Cerebellum (tissue), 5 donors: ENCODE measurements around a stretch of chr3.

- PRO-cap, 3 experiments, result no peak in any of the 3 experiments
- RAMPAGE, long total RNA, result no peak
Measured at GRCh38 chr3:190386057-190386273, 2.0 kb upstream of the CLDN16 start.

DNA sequence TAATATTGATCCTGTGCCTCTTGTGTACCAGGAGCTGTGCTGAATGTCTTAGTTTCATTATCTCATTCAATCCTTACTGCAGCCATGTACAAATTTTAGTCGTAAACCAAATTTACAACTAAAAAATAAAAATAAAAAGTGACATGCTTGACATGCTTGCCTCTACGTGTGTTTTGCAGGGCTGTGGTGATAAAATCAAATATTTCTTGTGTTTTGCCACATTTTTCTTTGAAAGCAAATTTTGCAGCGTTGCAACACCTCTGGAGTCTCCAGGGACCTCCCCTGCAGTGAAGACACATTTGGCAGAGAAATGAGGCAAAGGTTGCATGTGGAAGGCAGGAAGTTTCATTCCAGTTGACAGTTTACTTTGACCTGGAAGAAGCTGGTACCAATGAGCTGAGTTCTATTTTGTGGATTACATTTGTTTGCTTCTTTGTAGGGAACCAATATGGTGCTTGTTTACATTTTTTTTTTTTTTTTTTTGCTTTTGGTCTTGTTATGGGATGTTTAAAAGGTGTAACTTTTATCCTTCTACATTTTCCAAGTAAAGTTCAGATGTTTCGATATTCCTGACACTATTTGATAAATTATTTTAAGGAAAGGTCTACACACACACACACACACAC, 13.4 kb downstream of the IL1RAP start:
- PRO-cap, 3 experiments, result no peak in any of the 3 experiments
- RAMPAGE, long total RNA, result no peak

GRCh38 chr3:190586829-190587234, 72.9 kb downstream of the IL1RAP start:
- PRO-cap, 3 experiments, result no peak in any of the 3 experiments
- RAMPAGE, long total RNA, result no peak

- PRO-cap, 3 experiments, result no peak in any of the 3 experiments
- RAMPAGE, long total RNA, result no peak
Measured at GRCh38 chr3:190807503-190808335, 54.8 kb downstream of the GMNC start.

- PRO-cap, 3 experiments, result no peak in any of the 3 experiments
- RAMPAGE, long total RNA, result no peak
Measured at GRCh38 chr3:191246105-191246552, 47.1 kb downstream of the OSTN start.

DNA sequence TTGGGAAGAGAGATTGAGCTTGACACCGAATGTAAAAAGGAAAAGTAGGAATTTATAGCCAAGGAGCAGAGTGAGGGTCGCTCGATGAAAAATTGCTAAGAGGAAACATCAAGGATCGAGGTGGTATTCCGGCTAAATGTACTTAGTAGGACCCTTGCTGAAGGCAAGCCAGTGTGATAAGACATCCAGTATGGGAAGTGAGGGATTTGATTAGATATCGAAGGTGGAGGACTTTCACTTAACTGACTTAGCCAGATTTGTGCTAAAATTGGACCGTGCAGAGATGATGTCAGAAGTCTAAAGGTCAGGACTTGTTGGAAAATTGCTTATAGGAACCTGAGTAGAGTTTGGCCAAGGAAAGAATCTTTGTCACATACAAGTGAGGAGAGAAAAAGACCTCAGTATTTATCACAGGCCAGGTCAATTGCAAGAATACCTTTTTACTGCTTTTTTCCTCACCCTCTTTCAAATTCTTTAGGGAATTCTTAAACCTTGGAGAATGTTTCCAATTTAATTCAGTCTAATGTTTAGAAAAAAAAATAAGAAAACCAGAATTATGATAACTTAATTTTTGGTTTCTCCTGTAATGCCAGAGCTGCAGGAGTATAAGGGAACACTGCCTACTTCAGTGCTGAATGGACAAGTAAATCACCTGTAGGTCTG, 30.8 kb upstream of the PYDC2 start:
- PRO-cap, 3 experiments, result no peak in any of the 3 experiments
- RAMPAGE, long total RNA, result no peak

DNA sequence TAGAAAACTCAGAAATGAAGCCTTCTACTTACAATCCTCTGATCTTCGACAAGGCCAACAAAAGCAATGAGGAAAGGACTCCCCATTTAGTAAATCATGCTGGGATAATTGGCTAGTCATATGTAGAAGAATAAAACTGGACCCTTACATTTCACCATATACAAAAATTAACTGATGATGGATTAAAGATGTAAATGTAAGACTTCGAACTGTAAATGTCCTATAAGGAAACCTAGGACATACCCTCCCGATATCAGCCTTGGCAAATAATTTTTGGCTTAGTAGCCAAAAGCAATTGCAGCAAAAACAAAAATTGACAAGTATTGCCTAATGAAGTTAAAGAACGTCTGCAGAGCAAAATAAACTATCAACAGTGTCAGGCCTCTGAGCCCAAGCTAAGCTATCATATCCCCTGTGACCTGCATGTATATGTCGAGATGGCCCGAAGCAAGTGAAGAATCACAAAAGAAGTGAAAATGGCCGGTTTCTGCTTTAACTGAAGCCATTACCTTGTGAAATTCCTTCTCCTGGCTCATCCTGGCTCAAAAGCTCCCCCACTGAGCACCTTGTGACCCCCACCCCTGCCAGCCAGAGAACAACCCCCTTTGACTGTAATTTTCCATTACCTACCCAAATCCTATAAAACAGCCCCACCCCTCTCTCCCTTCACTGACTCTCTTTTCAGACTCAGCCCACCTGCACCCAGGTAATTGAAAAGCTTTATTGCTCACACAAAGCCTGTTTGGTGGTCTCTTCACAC, 466.2 kb downstream of the PYDC2 start:
- PRO-cap, 3 experiments, result no peak in any of the 3 experiments
- RAMPAGE, long total RNA, result no peak

DNA sequence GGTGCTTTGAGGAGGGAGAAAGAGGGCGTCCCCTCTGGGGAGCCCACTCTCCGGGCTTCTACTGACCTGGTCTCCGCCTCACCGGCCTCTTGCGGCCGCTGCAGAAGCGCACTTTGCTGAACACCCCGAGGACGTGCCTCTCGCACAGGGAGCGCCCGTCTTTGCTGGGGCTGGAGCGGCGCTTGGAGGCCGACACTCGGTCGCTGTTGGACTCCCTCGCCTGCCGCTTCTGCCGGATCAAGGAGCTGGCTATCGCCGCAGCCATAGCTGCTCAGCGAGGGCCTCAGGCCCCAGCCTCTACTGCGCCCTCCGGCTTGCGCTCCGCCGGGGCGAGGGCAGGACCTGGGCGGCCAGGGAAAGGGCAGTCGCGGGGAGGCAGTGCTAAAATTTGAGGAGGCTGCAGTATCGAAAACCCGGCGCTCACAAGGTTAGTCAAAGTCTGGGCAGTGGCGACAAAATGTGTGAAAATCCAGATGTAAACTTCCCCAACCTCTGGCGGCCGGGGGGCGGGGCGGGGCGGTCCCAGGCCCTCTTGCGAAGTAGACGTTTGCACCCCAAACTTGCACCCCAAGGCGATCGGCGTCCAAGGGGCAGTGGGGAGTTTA, 319.3 kb downstream of the FGF12 start:
- PRO-cap, 3 experiments, result peak in 1 of 3 experiments; most common plus-strand start position 119 of the sequence (in 1); most common minus-strand start position 114 of the sequence (in 1)
- RAMPAGE, long total RNA, result no peak

DNA sequence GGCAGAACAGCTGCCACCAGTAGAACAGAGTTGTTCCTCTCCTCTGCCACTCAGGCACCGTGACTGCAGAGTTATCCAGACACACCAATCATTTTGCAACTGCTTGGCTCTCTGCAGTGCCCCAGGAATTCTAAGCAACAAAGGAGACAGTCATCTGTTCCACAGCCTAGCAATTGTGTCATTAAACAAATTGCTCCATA, 281.6 kb downstream of the FGF12 start:
- PRO-cap, 3 experiments, result no peak in any of the 3 experiments
- RAMPAGE, long total RNA, result no peak

GRCh38 chr3:192566751-192567364, 160.5 kb downstream of the FGF12 start:
- PRO-cap, 3 experiments, result no peak in any of the 3 experiments
- RAMPAGE, long total RNA, result no peak

DNA sequence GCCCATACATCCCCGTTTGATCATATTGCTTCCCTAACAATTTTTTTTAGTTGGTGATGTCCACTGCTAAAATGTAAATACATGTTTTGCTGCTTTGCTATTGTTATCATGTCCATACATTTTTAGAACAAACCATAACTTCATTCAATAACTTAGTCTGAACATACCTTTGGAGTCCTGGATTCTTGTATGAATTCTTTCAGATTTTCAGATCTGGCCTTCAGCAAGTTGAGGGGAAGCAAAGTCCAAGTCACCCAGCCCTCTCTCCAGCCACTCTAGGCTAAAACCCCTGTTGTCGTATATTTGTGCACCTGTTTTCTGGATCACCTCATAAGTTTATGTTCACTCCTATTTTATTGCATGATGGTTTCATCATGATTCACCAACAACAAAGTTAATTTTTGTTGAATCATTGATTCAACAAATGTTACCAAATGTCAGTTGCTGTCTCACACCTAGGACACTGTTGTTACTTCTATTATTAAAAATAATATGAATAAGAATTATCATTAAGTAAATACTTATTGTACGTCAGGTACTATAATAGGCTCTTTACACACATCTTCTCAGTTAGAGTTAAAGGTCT, 83.1 kb downstream of the FGF12 start:
- PRO-cap, 3 experiments, result no peak in any of the 3 experiments
- RAMPAGE, long total RNA, result no peak

DNA sequence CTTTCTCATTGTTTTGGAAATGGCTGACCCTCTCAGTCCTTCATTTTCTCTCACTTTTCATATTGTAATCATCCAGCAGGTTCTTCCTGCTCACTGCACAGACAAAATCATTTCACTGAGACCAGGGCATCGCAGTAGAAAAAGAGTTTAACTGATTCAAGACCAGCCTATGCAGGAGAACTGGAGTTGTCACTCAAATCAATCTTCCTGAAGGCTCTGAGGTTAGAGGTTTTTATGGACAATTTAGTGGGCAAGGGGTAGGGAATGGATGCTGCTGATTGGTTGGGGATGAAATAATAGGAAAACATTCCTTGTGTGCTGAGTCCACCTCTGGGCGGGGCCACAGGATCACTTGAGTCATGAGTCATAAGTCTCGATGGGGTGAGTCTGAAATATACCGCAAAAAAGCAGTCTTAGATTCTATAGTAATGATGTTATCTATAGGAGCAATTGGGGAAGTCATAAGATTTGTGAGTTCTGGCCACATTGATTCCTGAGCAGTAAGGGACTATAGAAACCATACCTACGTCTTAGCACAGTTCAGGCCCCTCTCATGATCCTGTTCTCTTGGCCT, 2.9 kb upstream of the OPA1 start:
- PRO-cap, 3 experiments, result no peak in any of the 3 experiments
- RAMPAGE, long total RNA, result no peak

GRCh38 chr3:193777575-193777982, 184.6 kb downstream of the OPA1 start:
- PRO-cap, 3 experiments, result no peak in any of the 3 experiments
- RAMPAGE, long total RNA, result no peak

- PRO-cap, 3 experiments, result no peak in any of the 3 experiments
- RAMPAGE, long total RNA, result no peak
Measured at GRCh38 chr3:194005074-194005592, 130.8 kb upstream of the HES1 start.

DNA sequence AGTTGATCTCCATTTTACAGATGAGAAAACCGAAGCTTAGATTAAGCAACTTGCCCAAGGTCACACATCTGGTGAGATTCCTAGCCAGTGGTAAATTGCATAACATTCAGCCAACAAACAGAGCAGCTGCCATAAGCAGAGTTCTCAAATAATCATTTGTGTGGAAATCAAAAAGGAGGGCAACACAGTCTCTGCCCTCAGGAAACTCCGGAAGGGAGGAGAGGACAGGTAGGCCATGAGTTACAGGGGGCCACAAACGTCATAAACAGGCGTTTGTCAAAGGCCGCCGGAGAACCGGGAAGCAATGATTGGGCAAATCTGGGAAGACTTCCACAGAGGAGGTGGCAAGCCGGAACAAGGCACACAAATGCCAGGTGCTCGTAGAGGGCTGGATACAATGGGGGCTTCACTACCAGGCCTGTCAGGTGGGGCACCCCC, 66.0 kb upstream of the HES1 start:
- PRO-cap, 3 experiments, result no peak in any of the 3 experiments
- RAMPAGE, long total RNA, result no peak

DNA sequence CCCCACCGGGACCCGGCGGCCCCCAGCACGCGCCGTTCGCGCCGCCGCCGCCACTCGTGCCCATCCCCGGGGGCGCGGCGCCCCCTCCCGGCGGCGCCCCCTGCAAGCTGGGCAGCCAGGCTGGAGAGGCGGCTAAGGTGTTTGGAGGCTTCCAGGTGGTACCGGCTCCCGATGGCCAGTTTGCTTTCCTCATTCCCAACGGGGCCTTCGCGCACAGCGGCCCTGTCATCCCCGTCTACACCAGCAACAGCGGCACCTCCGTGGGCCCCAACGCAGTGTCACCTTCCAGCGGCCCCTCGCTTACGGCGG, 1.9 kb downstream of the HES1 start:
- PRO-cap, 3 experiments, result no peak in any of the 3 experiments
- RAMPAGE, long total RNA, result no peak

DNA sequence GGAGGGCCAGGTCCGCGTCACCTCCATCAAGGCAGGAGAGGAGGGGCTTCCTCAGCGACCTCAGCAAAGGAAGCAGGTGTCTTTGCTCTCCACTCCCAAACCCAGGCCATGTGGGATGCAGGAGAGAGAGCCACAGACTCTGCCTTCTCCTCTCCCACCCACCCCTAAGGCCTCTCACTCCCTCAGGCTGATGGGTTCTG, 82.9 kb downstream of the CPN2 start:
- PRO-cap, 3 experiments, result no peak in any of the 3 experiments
- RAMPAGE, long total RNA, result no peak

DNA sequence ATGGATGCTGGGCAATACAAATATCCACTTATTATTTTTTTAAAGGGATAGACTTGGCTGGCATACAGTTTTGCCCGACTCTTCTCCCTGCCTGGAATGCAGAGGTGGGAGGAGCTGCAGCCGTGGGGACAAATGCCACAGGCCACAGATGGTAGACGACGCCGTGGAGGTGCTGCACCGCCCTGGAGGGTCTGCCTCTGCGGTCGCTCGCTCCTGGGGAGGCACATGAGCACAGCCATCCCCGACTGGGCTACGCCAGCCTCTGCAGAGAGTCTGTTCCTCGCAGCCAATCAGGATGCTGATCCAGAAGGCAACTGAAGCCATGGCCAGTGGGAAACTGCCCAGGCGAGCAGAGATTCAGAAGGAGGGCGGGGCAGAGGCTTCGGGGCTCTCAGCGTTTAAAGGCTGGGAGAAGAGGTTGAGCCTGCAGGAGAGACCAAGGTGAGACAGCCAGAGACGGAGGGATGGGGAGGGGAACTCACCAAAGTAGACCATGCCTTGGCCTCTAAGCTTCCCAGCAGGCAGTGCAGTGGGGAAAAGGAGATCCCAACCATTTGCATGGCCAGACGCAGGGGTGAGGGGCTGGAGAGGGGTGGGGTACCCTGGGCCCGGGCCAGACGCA, 12.0 kb upstream of the LRRC15 start:
- PRO-cap, 3 experiments, result no peak in any of the 3 experiments
- RAMPAGE, long total RNA, result no peak

GRCh38 chr3:194622567-194623025, 10.6 kb downstream of the TMEM44 start:
- PRO-cap, 3 experiments, result no peak in any of the 3 experiments
- RAMPAGE, long total RNA, result no peak

DNA sequence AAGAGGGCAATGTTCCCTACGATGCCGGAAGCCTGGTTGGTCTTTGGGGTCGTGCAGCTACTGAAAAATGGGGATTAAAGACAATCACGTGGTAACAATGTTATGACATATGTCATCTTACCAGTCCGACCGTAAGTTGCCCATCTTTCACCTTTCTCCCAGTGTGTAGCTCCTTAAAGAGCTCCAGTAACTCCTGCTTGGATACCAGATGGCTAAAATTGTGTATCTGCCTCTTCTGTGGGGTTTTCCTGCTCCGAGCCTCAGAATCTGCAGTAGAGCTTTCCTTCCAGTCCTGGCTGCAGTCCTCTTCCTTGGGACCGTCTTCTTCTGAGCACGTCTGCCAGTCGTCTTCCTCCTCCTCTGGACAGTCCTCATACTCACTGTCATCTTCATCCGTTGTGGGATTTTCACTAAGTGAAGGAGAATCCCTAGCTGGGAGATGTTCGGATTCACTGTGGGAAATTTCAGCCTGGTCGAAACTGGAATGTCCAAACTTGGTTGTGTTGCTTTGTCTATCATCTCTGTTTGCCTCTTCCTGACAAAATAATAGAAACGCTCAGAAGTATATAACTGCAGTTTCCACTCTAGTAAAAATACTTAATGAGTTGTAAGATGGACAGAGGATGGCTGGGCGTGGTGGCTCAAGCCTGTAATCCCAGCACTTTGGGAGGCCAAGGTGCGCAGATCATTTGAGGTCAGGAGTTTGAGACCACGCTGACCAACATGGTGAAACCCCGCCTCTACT, 19.2 kb downstream of the LSG1 start:
- PRO-cap, 3 experiments, result no peak in any of the 3 experiments
- RAMPAGE, long total RNA, result no peak